PFSK-1 (cell line): ENCODE data around the genes SMG1 and GDE1.

DNA sequence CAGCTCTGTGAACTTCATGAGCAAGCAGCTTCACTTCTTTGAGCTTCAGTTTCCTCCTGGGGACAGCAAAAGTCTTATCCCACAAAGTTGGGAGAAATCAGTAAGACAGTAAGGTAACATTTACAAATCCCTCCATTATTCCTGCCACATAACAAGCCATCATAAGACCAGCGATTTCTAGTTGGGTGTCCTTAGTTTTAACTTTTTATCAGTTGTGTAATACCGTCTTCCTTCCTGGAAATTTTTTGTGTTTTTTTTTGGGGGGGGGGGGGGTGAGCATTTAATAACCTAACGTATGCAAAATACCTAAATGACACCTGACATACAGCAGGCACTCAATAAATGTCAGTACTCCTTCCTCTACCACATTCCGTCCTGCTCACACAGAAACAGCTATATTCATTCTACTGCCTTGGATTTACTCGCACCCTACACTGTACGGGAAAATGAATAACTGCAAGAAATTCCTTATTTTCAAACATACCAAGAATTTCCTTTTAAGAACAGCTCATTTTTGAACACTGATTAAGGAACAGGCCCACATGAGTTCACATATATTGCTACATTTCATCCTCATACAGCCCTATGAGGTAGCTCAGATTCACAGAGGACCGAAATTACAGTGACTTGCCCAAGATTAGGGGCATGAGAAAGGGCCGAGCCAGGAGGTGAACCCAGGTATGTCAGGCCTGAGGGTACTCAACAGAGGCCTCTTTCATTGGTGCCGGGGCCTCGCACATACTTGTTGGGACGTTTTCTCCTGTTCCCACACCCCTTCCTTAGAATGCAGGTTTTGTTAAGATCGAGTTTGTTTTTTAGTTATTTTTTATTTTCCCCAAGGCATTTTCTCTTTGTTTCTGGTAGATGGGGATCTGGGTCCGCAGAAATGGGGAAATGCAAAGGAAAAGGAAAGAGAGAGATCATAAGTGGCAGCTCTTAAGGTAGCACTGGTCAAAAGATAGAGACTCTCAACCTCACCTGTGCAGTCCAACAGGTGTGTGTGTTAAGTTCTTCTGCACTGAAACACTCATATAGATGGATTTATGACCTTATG lies 5.1 kb downstream of the XYLT1 start:
- RRBS, result no CpG with 5 or more reads among the region's 13 CpGs

GRCh38 chr16:17483209-17483950 lies 12.6 kb upstream of the XYLT1 start:
- RRBS, result no CpG with 5 or more reads among the region's 11 CpGs

DNA sequence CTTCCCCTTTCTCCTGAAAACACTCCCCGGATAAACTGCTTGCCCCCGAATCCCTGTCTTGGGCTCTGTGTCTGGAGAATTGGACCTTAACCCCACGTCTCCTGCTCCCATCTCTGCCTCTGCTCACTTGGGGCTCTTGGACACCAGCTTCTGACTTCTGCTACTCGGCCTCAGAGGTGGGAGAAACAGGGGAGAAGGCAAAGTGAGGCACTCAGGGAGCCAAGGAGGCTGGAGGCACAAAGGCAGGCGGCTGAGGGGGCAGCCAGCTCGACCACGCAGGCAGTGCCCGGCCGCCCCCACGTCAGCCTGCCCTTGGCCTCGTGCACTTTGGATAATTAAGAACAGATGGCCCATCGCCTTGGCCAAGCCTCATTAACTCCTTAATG lies 364.3 kb downstream of the NPIPA8 start:
- RRBS, result 0% methylated on average over 4 of the region's 12 CpGs

- RRBS, result no CpG with 5 or more reads among the region's 11 CpGs
These were observed 37.7 kb downstream of the NOMO2 start for GRCh38 chr16:18524183-18524706.

DNA sequence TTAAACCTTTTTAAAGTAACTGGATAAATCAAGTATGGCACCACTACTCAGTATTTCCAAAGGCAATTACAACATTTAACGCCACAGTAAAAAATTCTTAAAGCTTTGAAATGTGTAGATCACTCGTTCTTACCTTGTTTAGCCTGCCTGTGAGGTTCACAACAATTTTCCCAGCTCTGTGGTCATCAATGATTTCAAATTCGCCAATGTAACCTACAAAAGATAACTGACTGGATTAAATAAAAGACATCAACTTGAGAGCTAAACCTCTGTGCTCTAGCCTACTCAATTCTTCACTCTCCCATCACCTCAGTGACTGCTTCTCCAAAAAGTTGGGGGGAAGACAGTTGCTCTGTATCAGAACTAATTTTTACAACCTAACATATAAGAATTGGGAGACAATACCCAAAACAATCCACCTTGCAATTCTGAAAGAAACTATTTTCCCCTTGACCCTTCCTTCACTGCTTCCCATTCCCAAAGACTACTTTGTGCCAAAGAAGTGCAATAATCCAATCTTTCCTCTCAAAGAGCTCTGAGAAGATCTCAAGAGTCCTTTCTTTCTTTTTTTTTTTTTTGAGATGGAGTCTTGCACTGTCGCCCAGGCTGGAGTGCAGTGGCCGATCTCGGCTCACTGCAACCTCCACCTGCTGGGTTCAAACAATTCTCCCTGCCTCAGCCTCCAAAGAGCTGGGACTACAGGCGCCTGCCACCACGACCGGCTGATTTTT lies 2.0 kb downstream of the RPS15A start:
- RRBS, result no CpG with 5 or more reads among the region's 9 CpGs

- RRBS, result no CpG with 5 or more reads among the region's 12 CpGs
These were observed 36.9 kb upstream of the ARL6IP1 start for GRCh38 chr16:18837932-18838998.

DNA sequence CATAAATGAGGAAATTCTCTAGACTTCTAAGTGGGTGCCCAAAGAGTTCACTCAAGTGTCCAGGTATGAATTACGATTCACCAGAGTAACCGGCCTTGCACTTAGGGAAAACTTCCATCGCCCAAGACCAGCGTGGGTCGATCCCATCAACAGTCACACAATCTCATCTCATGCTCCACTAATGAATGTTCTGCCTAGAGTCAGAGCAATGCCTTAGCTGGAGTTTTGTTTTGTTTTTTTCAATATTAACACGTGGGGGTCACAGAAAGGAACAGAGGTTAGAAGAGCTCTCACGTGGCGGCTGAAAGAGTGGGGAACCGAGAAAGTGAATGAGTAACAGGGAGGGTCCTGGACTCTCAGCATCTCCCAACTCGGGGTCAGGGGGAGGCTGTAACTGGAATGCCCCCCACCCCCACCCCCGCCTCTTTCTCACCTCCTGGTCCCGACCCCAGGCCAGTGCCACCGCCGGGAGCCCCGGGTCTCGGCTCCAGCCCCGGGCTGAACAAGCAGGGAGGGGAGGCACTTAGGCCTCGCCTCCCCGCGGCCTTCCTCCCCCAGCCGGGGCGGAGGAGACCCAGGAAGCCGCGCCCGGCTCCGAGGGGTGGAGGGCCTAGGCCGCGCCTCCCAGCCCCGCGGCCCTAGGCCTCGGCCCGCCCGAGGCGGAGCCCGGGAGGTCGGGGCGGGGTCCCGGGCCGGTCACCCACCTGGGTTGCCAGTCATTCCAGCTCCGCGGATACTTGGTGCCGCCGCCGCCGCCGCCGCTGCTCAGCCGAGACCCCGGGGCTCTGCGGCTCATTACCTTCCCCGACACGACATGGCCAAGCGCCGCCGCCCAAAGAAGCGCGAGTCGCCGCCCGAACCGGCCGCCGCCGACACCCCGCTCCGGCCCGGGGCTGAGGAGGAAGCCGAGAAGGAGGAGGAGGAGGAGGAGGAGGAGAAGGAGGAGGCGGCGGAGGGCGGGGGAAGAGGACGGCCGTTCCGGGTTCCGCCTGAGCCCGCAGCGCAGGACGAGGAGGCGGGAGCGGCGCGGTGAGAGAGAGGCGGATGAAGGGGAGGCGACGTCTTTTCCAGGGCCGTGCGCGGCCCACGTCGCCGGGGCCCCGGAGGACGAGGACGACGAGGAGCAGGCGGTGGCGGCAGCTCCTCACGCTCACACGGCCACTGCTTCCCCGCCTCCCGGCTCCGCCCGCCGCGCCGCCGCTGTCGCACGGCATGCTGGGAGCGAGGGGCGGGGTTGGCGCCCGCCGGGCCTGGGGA lies at the start of gene SMG1:
Gene SMG1 (minus strand): TSS at position 1,163 of the 1,257 bp plus-strand sequence.
- RRBS, result under 1% methylated on average over 10 of the region's 114 CpGs

DNA sequence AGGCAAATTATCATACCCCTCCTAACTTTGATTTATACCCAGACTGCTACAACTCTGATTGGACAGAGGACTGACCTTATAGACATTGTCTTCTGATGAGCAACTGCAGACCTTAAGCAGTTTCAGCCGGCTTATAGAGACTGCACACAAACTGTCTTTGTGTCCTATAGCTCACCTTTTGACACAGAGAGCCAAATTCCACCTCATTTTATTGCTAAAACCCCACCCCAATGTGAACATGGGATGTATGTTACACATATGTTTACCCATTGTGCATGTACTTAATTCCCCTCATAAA lies 25.0 kb upstream of the TMC7 start:
- RRBS, result no CpG with 5 or more reads among the region's 1 CpG

- RRBS, result no CpG with 5 or more reads among the region's 7 CpGs
These were observed 4.9 kb downstream of the ITPRIPL2 start for GRCh38 chr16:19118472-19119295.

GRCh38 chr16:19182337-19182926 lies 14.4 kb downstream of the SYT17 start:
- RRBS, result no CpG with 5 or more reads among the region's 11 CpGs

DNA sequence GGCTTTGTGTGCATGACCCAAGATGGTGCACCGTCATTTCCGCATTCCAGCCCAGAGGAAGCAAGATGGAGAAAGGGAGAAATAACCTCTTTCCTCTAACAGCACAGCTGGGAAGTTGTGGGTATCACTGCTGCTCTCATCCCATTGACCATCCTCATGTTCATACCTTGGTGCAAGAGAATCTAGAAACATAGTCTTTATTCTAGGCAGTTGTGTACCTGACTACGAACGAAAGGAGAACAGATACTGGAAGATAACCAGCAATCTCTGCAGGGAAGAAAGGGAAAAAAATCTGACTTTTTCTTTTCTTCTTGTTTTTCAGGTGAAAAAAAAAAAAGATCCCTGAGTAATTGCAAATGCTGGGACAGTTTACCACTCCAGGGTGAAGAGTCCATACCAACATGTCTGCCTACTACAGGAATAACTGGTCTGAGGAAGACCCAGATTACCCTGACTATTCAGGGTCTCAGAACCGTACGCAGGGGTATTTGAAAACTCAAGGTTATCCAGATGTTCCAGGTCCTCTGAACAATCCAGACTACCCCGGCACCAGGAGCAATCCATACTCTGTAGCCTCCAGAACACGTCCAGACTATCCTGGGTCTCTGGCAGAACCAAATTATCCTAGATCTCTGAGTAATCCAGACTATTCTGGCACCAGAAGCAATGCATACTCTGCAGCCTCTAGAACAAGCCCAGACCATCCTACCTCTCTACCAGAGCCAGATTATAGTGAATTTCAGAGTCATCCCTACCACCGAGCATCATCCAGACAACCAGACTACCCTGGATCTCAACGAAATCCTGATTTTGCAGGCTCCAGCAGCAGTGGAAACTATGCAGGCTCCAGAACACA lies 22.2 kb downstream of the TMC5 start:
- RRBS, result no CpG with 5 or more reads among the region's 10 CpGs

DNA sequence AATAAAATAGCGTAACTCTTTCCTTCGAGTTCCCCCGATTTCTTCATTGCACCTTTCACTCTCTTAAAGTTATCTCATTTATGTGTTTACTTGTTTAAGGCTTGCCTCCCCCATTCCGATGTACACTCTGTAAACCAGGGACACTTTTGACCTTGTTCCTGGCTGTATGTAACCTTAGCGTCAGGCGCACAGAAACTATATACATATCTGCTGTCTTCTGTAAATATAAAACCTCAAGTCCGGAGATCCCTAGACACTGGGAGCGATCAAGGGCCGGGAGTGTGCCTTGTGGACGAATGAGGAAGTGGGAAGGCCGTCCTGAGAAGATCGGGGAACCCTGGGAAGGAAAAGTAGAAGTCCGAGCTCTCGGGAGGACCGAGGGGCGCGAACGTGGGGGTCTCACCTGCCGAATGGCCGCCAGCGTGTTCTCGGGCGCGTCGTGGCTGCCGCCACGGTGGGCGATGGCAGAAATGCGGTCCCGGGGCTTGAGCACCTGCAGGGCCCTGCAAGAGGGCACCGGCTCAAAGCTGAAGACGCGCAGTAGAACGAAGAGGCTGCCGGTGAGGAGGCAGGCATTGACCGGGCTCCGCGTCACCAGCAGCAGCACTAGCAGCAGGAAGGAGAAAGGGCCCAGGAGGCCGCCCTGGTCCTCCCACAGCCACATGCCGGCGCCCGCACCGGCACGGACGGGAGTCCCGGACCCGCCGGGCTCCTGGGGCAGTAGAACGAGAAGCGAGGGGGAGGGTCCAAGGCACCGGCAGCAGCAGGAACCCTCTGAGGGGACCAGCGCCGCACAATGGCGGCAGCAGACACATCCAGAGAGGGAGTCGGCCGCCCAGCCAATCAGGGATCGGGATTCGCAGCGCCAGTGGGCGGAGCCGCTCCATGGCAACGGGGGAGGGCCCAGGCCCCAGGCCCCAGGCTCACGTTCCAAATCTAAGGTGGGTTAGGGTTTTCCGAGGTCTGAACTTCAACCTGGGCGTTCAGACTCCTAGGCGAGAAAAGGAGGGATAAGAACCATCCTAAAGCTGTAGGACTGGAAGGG lies at the start of gene GDE1:
Gene GDE1 (minus strand): TSS at position 798 of the 1,045 bp plus-strand sequence.
- RRBS, result under 1% methylated on average over 14 of the region's 66 CpGs

- RRBS, result no CpG with 5 or more reads among the region's 4 CpGs
These were observed 27.8 kb downstream of the KNOP1 start for GRCh38 chr16:19690214-19690577.

DNA sequence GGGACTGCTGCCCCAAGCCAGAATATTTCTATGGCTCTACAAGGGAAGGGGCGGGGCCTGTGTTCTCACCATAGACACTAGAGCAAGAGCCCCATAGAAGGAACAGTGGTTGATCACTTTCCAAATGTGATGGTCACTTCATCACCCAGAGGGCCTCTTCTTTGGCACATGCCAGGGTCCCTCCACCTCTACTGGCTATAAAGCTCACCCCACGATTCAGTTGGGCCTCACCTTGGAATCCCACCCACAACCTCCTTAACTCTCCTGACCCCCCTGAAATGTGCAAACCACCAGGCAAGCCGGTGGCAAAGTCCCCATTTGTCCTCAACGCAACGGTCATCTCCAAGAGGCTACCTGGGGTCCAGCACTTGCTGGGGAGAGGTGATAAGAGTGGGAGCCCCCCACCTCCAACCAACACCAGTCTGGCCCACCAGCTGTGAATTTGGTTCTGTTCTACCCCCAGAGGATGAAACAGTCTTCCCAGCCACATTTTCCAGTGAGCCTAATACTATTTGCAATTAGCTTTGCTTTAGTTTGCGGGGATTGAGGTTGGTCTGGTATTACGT lies 24.8 kb downstream of the GPRC5B start:
- RRBS, result no CpG with 5 or more reads among the region's 7 CpGs

GRCh38 chr16:19860381-19861155 lies 24.1 kb downstream of the GPRC5B start:
- RRBS, result no CpG with 5 or more reads among the region's 15 CpGs

DNA sequence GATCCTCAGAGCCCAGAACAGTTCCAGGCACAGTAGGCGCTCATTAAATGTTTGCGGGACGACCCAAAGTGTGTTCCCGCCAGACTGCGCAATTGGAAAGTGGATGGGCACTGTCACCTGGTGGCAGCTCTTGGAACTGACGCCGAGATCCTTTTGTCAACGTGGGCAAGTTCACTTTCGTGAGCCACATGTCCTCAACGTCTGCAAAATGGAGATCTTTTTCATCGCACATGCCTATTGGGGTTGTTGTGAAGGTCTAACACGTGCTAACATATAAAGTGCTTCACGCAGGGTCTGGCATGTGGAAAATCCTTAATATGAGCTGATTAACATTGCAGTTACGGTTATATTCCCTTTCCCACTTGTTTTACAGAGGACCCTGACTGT lies 1.7 kb upstream of the GPRC5B start:
- RRBS, result no CpG with 5 or more reads among the region's 14 CpGs

GRCh38 chr16:20424239-20424868 lies 15.0 kb downstream of the ACSM5 start:
- RRBS, result no CpG with 5 or more reads among the region's 2 CpGs

GRCh38 chr16:20612781-20613349 lies 36.7 kb upstream of the ACSM2B start:
- RRBS, result no CpG with 5 or more reads among the region's 5 CpGs

GRCh38 chr16:20878829-20879113 lies 21.4 kb downstream of the DCUN1D3 start:
- RRBS, result no CpG with 5 or more reads among the region's 5 CpGs